Mucosa of descending colon (tissue), 1 donor: ENCODE data around the gene CABLES2.

DNA sequence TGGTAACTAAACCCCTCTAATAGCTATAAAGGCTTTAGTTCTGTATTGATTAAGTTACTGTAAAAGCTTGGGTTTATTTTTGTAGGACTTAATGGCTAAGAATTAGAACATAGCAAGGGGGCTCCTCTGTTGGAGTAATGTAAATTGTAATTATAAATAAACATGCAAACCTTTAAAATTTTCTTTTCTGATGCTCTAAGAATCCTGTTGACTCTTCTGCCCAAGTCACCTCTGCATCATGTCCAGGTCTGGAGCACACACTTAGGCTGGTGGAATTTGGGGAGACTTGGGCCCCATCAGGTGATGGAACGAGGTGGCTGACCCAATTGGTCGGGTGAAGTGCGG is 8.0 kb downstream of the PSMA7 start:
- PRO-cap: no peak

DNA sequence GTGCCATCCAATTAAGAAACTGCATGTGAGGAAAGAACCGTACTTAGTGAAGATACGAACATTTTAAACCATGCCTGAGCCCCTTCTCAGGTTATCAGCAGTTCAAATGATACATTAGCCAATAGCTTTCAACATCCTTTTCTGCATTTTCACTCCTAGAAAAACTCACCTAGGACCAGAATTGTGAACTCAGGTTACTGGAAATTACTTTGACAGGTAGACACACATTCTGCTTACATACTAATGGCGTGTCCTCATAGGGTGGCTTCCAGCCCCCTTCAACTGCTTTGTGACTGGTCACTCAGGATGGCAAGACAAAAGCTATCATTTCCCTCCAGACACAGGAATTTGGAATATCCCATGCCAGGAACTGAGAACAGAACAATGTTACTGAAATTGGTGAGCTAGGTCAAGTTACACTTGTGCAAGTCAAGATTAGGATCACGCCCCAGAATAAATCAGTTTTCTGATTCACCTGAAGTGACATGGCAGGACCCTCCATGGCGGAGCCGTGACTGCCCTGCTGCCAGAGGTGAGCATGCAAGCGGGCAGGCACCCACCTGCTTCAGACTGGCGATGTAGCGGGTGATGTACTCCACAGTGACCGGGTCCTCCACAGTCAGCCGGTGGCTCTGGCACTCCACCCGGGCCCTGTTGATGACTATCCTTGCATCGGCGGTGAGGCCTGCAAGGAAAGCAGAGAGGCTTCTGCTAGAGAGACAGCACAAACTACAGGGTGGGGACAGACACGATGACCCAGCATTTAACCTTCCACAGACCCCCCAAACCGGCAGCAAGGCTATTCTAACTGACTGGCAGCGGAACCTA is 3.8 kb downstream of the PSMA7 start:
- PRO-cap: no peak

DNA sequence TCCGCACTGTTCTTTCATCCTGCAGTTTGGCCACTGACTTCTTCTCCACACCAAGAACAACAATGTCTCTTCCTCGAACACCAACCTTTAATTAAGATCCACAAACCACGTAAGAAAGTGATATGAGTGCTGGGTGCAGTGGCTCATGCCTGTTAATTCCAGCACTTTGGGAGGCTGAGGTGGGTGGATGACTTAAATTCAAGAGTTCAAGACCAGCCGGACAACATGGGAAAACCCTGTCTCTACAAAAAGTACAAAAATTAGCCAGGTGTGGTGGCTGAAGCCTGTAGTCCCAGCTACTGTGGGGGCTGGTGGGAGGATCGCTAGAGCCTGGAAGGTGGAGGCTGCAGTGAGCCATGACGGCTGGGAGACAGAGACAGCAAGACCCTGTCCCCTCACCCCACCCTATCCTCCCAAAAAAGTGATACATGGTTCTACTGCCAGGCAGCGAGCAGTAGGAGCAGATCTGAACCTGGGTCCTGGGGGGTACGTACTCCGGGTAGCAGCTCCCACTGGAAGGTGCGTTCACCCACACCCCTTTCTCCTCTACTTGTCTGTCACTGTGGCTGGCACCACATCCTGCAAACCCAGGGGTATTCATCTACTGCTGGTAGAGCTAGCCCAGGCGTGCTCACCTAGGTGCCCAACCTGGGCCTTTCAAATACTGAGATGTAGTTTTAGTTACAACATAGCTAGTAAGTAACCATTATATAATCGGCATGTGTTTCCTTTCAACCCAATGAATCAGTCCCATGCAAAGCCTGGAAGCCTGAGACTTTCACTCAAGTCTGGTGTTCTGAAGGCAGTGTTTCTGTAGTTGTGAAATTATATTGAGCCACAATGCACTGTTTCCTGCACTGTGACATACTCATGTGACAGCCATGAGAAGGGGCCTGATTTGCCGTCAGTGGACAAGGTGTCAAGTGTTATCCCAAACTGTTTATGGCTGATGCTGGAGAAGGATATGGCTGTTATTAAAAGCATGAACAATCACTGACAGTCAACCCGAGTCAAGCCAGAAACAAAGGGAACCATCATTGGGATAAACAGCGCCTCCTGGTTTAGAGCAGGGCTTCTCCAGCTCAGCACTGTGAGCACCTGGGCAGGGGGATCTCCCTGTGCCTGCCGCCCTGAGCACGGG is 2.0 kb downstream of the PSMA7 start:
- PRO-cap: no peak

DNA sequence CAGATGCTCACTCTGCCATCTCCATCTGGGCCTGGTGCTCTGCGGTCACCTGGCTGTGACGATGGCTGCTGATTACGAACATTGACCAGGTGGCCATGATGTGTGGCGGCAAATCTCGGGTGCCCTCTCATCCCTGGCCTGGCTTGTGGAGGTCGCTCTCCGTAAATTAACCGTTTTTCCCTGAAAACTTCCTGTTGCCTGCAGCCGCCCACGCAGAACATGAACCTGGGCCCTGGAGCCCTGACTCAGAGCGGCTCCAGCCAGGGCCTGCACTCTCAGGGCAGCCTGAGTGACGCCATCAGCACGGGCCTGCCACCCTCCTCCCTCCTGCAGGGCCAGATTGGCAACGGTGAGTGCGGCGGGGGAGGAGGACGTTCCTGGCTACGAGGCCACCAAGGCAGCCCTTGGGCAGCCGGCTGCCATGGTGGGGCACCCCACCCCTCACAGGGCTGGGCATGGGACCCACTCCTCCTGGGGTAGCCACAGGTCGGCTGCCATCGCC is 17.7 kb downstream of the SS18L1 start:
- PRO-cap: no peak

DNA sequence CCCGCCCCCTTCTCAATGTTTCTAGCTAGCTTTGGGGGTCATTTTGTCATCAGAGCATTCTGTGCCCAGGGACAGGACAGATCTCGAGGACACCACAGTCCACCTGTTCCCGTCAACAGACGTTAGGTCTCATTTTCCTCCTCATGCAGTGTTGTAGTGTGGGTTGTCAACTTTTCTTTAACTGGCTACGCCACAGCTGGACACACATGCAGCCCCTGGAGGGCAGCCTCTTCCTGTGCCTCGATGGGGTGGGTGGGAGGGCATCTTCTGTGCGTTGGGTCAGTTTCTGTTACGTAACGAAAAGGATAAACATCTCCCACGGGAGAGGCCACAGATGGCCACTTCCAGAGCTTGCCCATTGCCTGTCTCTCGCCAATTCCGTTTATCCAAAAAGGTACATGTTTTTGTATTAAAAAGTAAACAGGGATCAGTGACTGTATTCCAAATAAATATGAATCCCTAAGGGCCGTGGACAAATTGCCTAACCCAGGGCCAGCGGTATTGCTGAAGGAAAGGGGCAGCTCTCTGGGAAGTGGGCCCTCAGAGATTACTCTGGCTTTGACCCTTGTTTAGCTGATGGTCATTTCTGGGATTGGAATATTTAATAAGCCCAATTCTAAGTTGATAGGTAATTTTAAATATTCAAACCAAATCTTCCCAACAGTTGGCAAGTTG is 3.2 kb upstream of the MTG2 start:
- PRO-cap: no peak

DNA sequence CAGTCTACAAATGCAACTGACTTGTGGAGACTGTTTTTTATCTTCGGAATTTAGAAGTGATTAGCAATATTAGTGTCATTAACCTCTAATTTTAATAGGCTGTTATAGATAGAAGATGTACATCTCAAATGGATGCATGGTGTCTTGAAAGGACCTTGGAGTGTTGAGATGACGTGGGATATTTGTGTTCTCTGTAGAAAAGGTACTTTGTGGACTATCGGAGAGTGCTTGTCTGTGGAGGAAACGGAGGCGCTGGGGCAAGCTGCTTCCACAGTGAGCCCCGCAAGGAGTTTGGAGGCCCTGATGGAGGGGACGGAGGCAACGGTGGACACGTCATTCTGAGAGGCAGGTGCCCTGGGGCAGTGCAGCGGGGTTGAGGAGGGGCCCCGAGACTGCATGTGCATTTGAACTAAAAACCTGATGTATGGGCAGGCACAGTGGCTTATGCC is 12.8 kb downstream of the MTG2 start:
- PRO-cap: no peak

DNA sequence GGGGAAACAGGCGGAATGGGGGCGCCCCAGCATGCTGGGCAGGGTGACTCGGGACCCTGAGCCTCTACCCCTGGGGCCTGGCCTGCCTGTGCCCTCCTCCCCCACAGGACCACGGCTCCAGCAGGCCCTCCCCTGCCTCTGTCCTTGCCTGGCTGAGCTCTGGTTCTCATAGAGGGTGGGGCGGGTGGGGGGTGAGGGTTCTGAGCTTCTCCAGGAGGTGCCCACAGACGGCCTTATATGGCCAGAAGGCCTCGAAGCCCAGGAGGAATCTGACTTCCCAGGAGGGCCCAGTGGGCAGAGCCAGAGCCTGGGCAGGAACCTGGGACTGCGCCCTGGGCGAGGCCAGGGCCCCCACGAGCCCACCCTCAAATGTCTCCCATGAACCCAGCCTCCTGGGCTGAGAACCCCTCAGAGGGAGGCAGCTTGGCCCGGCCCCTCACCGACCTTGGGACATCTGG is 5.2 kb upstream of the LAMA5 start:
- PRO-cap: no peak

DNA sequence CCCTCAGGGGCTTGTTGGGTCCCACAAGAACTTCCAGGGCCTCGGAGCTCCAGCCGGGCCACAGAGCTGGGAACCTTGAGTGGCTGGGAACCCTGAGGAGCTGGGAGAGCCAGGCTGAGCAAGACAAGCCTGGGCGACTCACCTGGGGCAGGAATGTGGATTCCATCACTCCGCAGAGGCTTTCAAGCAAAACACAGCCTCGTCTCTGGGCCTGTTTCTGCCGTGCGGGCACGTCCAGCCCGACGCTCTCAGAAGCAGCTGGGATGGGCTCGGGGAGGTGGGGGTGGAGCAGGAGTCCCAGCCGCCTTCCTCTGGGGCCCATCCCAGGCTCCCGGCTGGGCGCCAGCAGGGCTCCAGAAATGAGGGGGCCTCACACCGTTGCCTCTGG is 8.8 kb upstream of the RPS21 start:
- PRO-cap: no peak

- PRO-cap: no peak
These were observed 1.5 kb downstream of the RPS21 start for GRCh38 chr20:62388038-62389116.

DNA sequence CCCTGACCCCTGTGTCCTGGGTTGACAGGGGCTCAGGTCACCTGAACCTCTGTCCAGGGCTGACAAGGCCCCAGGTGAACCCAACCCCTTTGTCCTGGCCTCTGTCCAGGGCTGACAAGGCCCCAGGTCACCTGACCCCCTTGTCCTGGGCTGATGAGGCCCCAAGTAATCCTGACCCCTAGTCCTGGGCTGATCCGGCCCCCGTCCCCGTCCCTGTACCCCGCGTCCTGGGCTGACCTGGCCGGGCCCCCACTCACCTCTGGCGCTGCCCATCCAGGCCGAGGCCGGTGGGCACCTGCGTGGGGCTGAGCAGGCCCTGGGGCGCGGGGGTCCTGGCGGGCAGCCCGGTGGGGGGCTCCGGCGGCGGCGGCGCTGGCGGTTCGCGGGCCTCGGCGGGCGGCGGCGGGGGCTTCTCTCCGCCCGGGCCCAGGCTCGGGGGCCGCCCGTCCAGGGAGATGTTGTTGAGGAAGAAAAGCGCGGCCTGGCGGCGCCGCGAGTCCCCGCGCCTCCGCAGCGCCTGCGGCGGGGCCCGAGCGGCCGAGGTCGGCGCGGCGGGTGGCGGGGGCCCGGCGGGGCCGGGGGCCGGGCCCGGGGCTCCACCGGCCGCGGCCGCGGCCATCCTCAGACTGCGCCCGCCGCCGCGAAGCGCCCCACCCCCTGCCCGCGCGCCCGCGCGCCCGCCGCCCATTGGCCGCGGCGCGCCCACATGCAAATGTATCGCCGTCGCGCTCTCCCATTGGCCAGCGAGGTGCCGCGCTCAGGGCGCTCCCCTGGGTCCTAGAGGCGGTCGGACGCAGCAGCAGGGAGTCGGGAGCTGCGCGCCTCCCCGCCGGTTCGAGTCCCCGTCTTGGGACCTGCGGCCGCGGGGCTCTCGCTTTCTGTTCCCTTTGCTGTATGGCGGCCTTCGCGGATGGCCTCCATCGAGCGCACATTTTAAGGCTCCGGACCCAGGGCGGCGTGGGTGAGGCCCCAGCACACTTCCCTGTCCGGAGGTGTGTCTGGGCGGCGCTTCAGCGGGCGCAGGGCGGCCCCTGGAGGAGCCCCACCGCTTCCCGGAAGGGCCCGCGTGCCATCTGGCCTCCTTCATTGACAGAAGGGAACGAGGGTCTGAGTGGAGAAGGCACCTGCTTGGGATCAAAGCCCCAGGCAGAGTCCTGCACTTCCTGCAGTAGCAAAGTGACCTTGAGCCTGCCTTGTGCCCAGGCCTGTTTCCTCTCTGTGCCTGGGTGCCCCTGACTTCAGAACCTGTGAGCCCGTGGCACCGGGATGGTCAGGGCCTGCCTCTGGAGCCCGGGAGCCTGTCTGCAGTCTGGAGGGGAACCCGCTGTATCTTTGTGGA is at the start of gene CABLES2:
TSS of gene CABLES2 (minus strand) at position 628 of the 1,339 bp plus-strand sequence.
- PRO-cap: bidirectional peak, plus-strand start at position 793 of the sequence, minus-strand start at position 619 of the sequence; bidirectional peak, plus-strand start at position 1,092 of the sequence, minus-strand start at position 947 of the sequence

GRCh38 chr20:62413142-62413751 is 6.2 kb upstream of the CABLES2 start:
- PRO-cap: bidirectional peak, plus-strand start at chr20:62413483, minus-strand start at chr20:62413231

DNA sequence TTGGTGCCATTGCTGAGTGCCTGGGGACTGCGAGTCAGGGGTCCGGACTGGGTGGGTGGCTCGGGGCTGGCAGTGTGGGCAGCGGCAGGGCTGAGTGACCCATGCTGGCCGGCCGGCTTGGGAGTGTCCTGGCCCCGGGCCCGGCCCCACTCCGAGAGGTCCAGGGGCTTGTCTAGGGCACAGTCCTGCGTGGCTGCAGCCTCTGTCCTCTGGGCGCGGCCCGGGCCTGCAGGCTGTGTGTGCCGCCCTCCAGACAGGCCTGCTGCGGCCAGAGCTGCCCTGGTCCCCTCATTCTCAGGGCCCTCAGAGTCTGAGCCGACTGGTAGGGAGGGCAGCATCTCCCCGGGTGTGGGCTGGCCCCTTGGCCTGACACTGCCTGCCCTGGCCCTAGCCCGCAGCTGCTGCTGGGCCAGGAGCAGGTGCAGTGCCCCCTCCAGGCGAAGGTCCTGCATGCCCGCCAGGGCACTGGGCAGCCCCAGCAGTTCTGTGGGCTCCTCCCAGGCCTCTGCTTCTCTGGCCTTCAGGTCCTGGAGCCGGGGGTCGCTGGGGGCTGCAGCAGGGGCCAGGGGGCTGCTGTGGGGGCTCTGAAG is 6.9 kb upstream of the CABLES2 start:
- PRO-cap: no peak

DNA sequence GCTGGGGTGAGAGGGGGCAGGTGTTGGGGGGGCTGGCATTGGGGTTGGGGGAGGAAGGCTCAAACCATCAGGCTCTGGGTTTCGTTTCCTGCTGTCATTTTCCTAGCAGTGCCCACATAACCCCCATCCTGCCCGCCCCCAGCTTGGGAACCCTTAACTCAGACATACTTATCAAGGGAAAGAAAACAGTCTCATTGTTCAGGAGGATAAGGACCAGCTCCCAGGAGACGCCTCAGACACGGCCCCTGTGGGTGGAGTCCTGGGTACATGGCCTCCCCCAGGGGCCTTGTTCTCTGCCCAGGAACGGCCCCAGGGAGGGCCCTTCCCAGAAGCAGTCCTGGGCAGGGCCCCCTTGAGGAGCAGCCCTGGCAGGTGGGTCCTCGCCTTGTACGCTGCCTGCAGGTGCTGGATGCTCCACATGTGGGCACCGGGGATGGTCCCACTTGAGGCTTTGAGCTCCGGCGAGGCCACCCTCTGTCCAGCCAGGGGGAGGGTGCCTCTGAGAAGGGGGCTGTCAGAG is 4.5 kb upstream of the GATA5 start:
- PRO-cap: no peak

GRCh38 chr20:62489693-62489999 is 13.9 kb upstream of the GATA5 start:
- PRO-cap: unidirectional peak, plus-strand start at chr20:62489859

DNA sequence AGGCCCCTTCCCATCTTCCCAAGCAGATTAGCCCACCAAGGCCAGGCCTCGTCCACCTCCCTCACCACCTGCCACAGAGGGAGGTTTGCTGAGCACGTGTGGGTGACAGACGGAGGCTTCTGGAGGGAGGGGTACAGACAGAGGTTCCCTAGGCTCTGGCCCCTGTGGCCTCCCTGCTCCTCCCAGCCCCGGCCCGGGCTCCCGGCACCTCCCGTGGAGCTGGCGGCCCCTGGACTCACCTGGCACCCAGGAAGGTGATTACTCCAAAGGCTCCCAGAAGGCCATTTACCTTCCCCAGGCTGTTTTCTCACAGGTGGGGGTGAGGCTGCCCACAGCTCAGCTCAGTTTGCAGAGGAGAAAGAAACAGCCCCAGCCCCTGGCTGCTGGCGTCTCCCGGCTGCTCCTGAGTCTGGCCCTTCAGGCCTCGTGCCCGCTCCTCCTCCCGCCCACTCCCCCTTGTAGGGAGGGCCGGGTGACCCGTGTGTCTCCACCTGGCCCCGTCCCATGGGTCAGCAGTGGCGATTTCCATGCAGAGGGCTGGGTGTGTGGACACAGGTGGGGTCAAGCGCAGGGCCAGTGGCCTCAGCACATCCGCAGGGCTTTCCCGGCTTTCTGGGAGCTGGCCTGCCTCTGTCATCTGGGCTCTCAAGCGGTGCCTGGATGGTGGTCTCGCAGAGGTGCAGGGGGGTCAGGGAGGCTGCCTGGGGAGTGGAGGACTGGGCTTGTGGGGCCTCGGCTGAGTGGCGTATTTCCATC is 20.0 kb upstream of the GATA5 start:
- PRO-cap: no peak

- PRO-cap: no peak
These were observed 26.0 kb upstream of the GATA5 start for GRCh38 chr20:62501714-62502265.

DNA sequence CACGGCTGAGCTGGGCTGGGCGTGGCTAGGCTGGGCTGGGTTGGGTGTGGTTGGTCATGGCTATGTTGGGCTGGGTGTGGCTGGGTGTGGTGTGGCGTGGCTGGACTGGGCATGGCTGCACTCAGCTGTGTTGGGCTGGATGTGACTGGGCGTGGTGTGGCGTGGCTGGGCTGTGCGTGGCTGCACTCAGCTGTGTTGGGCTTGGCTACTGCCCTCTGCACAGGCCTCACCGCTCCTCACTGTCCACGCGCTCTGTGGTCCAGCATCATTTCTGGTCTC is 43.5 kb upstream of the SLCO4A1 start:
- PRO-cap: no peak

DNA sequence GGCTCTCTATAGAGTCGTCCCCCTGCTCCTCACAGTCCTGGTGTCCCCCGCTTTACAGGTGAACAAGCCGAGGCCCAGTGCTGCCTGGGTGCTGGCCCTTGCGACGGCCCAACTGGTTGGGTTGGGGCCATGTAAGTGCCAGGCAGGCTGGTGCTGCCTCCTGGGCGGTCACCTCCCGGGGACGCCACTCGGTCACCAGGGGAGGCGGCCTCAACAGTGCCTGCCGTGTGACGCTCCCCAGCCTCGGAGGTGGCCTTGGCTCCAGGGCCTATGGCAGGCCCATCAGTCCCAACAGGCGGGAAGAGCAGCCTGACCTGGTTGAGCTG is 19.5 kb upstream of the SLCO4A1 start:
- PRO-cap: no peak

DNA sequence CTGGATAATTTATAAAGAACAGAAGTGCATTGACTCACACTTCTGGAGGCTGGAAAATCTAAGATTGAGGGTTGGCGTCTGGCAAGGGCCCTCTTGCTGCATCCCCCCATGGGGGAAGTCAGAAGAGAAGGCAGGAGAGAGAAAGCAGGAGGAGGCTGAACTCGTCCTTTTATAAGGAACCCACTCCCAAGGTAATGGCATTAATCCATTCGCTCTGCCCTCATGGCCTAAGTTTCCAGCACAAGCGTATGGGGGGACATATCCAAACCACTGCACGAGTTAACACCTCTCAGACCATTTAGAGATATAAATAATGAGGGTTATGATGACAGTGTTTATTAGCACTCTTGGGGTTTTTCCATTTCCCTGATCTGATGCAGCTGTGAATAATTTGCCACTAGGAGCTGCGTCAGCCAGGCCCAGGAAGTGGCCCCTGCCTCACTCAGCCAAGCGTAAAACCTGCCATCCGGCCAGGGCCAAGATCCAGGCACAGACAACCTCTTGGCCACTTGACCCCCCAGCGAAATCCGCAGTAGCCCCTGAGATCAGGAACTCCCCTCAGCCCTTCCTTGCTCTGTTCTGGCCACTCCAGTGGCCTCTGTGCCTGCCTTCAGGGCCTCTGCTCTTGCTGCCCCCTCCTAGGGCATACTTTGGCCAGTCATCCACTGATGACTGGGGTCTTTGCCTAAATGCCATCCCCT is 14.2 kb upstream of the SLCO4A1 start:
- PRO-cap: no peak

GRCh38 chr20:62644760-62645650 is 2.7 kb downstream of the SLCO4A1 start:
- PRO-cap: bidirectional peak, plus-strand start at chr20:62645375, minus-strand start at chr20:62645287